GM19239 (cell line): Measurements from ENCODE around the gene ST14.

- RRBS, result no CpG with 5 or more reads among the region's 9 CpGs
These were observed 1.6 kb downstream of the APLP2 start for GRCh38 chr11:130071351-130071733.

DNA sequence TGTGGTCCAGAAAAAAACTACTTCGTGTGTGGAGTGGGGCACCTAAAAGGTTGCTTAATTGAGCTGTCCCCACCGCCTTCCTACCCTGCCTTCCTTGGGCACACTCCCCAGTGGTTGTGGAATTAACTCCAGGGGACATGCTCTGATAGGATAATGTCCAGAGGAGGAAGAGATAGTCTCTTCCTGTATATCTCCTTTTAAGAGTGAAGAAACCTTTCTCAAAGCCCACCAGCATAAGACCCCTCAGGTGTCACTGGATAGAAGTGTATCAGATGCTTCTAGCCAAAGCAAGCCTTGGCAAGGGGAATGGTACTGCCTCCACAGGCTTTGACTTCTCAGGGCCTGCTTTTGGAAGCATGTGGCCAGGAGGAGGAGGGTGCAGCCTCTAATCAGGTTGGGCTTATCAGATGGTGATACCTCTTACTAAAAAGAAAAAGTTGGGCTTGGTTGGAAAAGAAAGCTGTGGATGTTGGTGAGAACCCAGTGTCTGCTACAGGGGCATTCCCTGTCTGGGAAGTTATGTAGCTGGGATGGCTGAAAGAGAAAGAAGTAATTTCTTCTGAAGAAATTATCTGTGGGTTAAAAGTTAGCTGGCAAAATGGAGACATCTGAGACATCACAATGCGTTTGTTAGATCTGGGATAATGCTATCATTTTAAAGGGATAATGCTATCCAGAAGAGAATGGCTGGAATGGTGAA is 7.0 kb downstream of the APLP2 start:
- RRBS, result no CpG with 5 or more reads among the region's 3 CpGs

DNA sequence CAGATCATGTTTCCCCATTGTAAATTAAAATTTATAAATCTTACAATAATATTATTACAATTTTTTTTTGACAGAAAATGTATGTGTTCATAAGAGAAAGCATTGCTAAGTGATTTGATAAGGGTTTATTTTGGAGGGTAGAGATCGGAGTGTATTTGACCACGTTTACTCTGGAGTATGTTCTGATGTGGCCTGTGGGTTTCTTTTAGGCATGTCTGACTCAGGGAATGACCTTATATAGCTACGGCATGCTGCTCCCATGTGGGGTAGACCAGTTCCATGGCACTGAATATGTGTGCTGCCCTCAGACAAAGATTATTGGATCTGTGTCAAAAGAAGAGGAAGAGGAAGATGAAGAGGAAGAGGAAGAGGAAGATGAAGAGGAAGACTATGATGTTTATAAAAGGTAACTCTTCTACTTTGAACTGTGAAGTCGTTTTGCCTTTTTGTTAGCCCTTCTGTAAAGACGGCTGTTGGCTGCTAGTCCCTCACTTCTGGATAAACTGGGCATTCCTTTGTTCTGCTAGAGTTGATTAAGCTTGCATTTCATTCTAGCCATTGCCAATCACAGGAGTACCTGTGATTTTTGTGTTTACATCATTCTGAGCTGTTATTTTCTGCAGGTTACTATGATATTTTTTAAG is 38.1 kb upstream of the ST14 start:
- RRBS, result no CpG with 5 or more reads among the region's 5 CpGs

DNA sequence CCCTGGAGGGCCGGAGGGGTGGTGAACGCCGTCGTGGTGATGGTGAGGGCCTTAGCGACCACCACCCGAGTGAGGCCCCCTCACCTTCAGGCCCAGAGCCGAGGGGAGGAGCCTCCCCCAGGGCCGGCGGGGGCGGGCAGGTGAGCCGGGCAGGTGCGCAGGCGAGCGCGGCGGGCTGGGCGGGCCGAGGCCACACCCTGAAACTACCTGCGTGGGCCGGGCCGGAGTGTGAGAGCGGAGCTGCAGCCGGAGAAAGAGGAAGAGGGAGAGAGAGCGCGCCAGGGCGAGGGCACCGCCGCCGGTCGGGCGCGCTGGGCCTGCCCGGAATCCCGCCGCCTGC is at the start of gene ST14:
Gene ST14, plus strand, starts transcription at position 229 of the 340 bp plus-strand sequence.
- RRBS, result 4% methylated on average over 20 of the region's 35 CpGs

DNA sequence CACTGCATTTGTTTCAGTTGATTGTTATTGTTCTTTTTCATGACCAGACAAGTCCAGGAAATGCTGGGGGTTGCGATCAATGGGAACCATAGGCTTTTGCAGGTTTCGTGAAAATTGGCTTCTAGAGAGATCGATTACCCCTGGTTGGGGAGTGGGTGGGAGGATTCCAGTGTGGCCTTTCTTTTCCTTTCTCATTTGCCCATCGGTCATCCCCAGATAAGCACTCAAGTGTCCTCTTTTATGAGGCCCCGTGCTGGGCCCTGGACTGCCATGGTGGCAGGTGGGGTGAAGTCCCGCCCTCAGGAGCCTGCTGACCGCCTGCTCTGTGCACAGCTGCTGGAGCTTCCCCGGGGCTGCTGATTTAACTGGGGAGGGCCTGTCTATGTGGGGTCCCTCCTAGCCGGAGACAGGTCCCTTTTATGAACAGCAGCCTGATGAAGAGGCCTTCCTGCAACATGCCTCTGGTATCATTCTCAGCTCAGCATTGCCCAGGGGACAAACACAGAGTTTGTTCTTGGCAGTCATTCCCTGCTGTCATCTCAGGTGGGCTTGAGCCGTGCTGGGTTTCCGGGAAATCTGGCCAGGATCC is 19.8 kb downstream of the ST14 start:
- RRBS, result 75% methylated on average over 1 of the region's 11 CpGs

DNA sequence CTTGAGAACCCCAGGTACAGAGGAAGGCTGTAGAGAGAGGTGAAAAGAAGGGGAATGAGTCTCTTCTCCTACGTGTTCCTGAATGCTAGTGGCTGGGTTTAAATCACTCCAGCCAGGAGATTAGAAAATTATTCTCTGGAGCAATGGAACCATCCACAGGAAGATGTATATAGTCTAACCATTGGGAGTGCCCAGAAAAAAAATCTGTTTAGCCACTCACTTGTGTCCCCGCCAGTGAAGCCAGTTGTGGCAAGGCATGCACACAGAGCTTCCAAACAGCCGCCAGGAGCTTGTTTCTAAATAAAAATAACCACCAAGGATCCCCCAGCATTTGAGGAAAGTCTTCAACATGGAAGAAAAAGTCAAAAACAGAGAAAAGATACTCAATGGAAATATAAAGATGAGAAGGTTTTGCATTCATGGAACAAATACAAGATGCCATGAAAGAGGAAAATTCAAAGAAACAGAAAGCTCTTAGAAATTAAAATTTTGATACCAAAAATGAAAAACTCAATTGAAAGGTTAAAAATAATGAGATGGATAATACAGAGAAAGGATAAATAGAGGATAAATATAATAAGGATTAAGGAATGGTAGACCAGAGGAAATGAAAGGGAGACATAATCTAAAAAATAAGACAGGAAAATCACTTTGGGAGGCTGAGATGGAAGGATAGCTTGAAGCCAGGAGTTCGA is 25.3 kb downstream of the ST14 start:
- RRBS, result no CpG with 5 or more reads among the region's 4 CpGs

GRCh38 chr11:130229153-130230042 is 69.8 kb downstream of the ST14 start:
- RRBS, result no CpG with 5 or more reads among the region's 5 CpGs

DNA sequence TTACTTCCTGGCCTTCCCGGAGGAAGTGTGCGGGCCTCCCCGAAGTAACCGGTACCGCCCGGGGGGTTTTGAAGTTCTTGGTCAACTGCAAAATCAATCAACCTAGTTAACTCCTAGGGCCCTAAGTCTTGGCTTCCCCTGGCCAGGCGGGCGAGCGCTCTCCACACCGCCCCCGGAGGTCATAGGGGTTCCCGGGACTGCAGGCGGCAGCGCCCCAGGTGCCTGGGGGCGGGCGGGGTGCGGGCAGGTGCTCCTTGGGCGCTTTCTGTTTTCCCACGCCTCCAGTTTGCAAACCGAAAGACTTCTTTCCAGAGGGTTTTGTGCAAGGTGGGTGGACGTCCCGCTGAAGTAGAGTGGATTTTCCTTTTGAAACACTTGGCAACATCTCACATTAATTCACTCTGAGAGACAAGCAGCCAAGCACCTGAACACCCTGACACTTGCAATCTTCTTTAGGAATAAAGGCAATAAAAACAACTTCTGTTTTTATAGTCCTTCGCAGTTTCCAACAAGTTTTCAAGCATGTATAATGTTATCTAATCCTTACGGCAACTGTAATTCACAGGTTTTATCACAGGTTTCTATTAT is 1.1 kb upstream of the ZBTB44 start:
- RRBS, result no CpG with 5 or more reads among the region's 24 CpGs

- RRBS, result no CpG with 5 or more reads among the region's 11 CpGs
These were observed 197.1 kb downstream of the ADAMTS15 start for GRCh38 chr11:130645400-130646029.

GRCh38 chr11:130648402-130649011 is 200.1 kb downstream of the ADAMTS15 start:
- RRBS, result 78% methylated on average over 3 of the region's 15 CpGs

GRCh38 chr11:131047691-131048123 is 131.4 kb upstream of the SNX19 start:
- RRBS, result no CpG with 5 or more reads among the region's 7 CpGs

GRCh38 chr11:131465666-131466242 is 95.3 kb downstream of the NTM start:
- RRBS, result no CpG with 5 or more reads among the region's 9 CpGs

GRCh38 chr11:132632697-132633306 is 899.5 kb downstream of the OPCML start:
- RRBS, result no CpG with 5 or more reads among the region's 12 CpGs

GRCh38 chr11:133787618-133788323 is 57.5 kb downstream of the SPATA19 start:
- RRBS, result 12% methylated on average over 16 of the region's 41 CpGs

- RRBS, result no CpG with 5 or more reads among the region's 4 CpGs
These were observed 35.0 kb downstream of the SPATA19 start for GRCh38 chr11:133810291-133810679.

DNA sequence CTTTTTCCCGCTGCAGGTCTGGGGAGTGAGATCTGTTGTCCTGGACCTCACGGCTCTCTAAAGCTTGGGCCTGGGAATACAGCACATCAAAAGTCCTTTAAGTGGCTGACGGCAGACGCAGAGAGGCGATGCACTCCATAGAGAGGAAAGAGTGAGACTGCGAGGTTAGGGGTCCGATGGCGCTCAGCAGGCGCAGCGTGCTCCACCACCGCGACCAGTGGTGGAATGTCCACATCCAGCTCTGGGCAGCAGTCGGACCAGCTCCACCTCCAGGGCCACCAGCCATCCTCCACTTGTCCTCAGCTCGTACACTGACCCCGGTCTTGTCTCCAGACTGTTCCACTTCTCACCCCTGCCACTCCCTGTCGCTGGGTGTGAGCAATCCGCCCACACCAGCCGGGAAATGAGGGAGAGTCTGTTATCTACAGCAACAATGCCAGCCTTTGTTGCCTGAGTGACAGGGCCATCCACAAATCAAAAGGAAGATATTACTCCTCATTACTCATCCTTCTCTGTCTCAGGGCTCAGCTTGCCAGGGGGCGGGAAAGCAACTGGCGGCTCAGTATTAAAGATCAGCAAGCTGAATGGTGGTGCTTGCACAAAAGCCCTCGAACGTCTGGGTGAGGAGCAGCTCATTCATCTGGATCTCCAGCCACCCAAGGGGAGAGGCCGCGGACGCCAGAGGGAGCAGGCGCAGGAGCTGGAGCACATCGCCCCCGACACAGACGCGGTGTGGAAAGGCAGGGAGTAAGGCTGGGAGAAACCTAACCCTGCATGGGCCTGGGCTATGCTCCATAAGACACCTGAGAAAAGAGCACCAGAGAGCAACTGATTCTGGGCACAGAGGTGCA is 22.1 kb downstream of the IGSF9B start:
- RRBS, result 60% methylated on average over 4 of the region's 30 CpGs

- RRBS, result 2% methylated on average over 28 of the region's 55 CpGs
These were observed 31.7 kb upstream of the JAM3 start for GRCh38 chr11:134036991-134037741.

DNA sequence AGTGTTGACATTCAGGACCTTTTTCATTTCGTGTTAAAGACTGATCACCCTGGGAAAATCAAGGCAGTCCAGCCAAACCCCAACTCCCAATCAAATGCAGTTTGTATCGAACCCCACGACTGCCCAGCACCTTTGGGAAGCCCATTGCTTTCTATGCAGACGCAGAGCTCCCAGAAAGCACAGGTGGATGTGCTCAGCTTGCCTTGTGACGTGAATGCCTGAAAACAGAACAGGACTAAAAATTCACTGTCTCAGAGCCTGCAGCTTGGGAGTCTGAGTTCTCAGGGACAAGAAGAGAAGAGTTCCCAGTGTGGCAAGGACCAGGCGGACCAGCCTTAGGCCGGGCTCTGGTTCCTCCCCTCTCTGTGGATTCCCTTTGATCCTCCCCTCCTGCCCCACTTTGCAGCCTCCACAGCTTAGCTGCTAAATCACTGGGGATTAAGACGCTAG is 30.1 kb upstream of the JAM3 start:
- RRBS, result 50% methylated on average over 1 of the region's 8 CpGs

- RRBS, result no CpG with 5 or more reads among the region's 8 CpGs
These were observed 17.2 kb downstream of the GLB1L2 start for GRCh38 chr11:134348858-134349484.

- RRBS, result no CpG with 5 or more reads among the region's 9 CpGs
These were observed 14.1 kb downstream of the B3GAT1 start for GRCh38 chr11:134398028-134398300.